Cardiac muscle cell (in vitro differentiated cells and primary cell): ENCODE measurements around a stretch of chr17.

- RAMPAGE, long total RNA, result no peak
- RRBS, result no CpG with 5 or more reads among the region's 4 CpGs
These were observed 39.8 kb downstream of the CDK5R1 start for GRCh38 chr17:32526608-32527036.

- RAMPAGE, long total RNA, result no peak
- RRBS, result no CpG with 5 or more reads among the region's 11 CpGs
These were observed 55.3 kb downstream of the CDK5R1 start for GRCh38 chr17:32541939-32542704.

DNA sequence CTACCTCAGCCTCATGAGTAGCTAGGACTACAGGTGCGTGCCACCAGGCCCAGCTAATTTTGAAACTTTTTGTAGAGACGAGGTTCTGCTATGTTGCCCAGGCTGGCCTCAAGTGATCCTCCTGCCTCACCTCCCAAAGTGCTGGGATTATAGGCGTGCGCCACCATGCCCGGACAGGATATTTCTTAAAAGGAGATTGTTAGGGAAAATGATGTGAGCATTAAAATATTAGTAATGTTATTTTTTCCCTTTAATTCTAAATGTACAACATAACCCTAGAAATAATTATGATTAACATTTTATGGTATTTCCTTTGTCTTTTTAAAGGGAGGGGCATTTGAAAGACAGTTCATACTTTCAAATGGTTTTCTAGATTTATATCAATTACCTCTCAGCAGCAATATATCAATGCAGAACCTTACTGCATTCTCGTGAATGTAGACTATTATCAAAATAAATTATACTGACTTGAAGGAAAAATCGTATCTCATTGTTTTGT is 75.8 kb downstream of the CDK5R1 start:
- RAMPAGE, long total RNA, result no peak
- RRBS, result no CpG with 5 or more reads among the region's 7 CpGs

DNA sequence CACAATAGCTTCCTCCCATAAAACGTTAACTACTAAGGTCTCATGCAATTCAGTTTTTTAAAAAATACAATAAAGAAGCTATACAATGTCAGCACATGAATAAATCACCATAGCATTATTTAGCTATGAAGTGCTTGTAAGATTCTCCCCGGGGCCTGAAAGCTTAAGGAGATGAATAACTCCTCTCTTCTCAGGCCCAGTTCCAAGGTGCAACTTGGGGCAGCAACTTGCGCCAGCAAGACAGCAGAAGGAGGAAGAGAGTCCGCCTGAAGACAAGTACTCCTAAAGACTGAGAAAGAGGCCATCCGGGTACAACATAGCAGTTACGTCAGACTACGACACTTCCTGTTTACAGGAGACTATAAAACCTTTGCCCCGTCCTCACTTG is 81.4 kb downstream of the MYO1D start:
- RAMPAGE, long total RNA, result no peak
- RRBS, result no CpG with 5 or more reads among the region's 8 CpGs

DNA sequence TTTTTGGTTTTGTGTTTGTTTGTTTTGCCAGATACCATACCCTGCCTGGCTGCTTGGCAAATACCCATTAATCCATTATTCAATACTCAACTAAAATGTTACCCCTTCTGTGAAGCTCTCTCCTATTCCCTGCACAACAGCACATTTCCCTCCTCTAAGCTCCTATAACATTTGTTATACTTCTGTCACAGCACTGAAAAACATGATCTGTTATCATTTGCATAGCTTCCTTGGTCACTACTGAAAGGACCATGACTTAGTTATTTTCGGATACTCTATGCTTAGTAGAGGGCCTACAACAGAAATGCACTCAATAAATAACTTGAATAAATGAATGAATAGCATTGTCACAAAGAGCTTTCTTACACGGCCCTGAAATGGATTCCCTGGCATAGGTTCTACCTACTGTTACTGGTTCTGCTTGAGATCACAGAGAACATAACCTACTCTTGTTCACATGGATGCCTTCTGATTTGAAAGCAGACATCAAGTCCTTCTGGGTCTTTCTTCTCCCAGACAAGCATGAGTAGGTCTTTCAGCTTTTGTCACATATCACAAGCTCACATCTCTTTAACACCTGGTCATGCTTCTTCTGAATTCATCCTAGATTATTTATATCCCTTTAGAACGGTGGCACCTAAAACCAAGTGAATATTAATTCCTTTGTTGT is 41.6 kb downstream of the MYO1D start:
- RAMPAGE, long total RNA, result no peak
- RRBS, result no CpG with 5 or more reads among the region's 3 CpGs

- RAMPAGE, long total RNA, result no peak
- RRBS, result no CpG with 5 or more reads among the region's 2 CpGs
These were observed 22.7 kb downstream of the MYO1D start for GRCh38 chr17:32854055-32854733.

GRCh38 chr17:32871671-32872148 is 5.2 kb downstream of the MYO1D start:
- RAMPAGE, long total RNA, result no peak
- RRBS, result no CpG with 5 or more reads among the region's 8 CpGs

DNA sequence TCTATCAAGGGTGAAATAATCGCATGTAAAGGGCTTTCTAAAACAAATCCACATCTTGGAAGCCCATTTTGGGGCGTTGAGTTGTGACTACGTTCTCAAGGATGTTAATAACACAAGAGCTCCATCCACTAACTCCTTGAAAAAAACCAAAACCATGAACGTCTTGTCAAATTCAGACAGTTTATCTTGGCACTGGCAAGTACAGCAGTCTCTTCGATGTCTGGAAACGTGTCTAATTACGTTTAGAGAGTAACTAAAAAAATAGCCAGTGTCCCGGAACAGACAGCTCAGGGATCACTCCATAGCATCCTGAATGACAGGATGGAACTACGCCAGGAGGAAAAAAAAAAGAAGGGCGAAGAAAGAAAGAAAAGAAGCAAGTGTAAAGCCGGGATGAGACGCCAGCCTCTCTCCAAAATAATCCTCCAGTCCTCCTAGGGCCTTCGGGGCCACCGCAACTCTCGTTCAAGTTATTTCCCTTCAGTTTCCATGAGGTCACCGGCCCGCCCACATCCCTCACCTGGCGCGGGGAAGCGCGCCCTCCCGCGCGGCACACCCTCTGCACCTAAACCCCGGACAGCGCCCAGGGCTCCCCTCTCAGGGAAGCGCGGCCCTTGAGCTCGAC is 877 bp downstream of the MYO1D start:
- RAMPAGE, long total RNA, result no peak
- RRBS, result 2% methylated on average over 11 of the region's 29 CpGs

GRCh38 chr17:32912238-32913042 is 15.5 kb upstream of the TMEM98 start:
- RAMPAGE, long total RNA, result no peak
- RRBS, result no CpG with 5 or more reads among the region's 12 CpGs

DNA sequence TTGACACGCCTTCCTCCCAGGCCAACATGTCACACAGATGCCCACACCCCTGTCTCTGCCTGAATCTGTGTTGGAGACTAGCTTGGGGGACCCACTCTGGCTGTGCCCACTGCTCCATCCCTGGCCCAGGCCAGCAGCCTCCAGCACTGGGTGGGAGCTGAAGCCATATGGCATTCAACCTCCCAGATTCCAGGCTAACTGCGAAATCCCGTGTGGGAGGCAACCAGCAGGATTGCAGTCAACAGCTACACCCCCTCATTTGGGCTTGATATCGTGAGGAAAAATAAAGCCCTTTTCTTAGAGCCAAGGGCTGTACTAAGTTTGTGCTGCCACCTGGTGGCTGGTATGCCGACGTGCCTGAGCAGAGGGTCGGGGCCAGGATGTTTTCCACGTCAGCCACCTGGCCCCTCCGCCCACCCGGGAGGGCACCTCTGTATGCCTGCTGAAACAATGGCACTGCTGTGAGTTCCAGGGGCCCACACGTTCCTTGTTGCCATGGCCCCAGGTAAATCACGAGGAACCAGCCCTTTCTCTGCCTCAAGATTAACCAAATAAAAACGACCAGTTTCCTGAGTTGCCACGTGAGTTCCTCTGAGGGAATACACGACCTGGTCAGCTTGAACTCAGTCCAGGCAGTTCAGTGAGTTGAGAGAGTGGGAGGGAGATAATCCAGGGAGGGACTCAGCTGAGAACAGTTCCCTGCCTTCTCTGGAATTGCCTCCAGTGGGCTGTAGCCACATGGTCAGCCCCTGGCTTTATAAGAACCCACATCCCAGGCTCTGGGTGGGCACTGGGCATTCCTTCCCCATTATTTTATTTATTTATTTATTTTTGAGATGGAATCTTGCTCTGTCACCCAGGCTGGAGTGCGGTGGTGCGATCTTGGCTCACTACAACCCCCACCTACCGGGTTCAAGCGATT is 9.1 kb downstream of the TMEM98 start:
- RAMPAGE, long total RNA, result no peak
- RRBS, result no CpG with 5 or more reads among the region's 19 CpGs

- RAMPAGE, long total RNA, result no peak
- RRBS, result no CpG with 5 or more reads among the region's 1 CpG
These were observed 8.6 kb upstream of the CCL2 start for GRCh38 chr17:34246478-34246822.

- RAMPAGE, long total RNA, result no peak
- RRBS, result no CpG with 5 or more reads among the region's 3 CpGs
These were observed 21.9 kb downstream of the TMEM132E start for GRCh38 chr17:34601225-34601732.

DNA sequence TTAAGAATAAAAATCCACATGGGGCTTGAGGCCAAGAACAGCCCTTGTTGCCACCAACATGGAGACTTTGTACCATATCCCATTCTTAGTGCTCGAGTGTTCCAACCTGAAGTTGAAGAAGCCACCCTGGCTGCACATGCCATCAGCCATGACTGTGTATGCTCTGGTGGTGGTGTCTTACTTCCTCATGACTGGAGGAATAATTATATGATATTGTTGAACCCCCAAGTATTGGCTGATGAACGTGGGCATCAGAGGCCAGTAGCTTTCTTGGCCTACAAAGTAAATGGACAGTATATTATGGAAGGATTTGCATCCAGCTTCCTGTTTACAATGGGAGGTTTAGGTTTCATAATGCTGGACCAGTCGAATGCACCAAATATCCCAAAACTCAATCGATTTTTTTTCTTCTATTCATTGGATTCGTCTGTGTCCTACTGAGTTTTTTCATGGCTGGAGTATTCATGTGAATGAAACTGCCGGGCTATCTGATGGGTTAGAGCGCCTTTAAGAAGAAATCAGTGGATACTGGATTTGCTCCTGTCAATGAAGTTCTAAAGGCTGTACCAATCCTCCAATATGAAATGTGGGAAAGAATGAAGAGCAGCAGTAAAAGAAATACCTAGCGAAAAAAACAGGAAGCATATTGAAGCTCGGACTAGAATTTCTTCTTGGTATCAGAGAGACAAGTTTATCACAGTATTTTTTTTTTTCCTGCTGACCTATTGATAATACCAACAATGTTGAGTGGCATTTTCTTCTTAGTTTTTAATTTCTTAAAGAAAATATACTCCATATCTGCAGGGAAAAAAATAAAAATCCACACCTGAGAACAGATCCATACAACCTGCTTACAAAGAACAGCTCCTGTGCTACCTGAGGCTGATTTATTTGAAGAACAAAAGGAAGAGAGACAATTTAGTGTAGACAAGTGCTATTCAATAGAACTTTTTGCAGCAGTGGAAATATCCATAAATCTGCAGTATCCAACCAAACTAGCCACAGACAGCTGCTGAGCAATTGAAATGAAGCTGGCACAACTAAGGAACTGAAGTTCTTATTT is 25.3 kb downstream of the LIG3 start:
- RAMPAGE, long total RNA, result no peak
- RRBS, result no CpG with 5 or more reads among the region's 9 CpGs

DNA sequence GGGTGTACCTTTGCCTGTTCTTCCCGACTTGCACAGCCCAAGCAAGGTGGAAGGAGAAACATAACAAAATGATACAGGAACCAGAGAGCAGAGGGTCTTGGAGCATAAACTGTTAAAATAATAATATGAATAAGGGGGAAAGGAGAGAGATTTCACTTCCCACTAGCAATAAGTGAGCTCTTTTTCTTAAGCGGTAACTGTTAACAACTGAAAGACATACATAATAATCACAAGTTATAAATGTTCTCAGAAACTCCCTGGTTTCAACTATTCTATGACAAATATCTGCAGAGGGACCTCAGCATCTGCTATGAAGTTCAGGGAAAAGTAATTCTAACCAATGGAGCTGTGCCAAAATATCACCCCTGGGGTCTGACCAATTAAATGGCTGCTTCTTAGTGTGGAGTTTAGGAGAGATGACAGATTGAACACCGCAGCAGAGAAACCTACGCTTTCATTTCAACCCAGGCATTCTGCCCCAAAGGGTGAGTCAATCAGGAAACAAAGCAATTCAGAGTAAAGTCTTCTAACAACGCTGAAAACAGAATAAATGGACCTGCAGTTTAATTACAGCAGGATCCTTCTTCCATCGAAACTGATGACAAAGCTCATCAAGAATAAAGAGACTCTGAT is 17.0 kb downstream of the RFFL start:
- RAMPAGE, long total RNA, result no peak
- RRBS, result no CpG with 5 or more reads among the region's 6 CpGs

DNA sequence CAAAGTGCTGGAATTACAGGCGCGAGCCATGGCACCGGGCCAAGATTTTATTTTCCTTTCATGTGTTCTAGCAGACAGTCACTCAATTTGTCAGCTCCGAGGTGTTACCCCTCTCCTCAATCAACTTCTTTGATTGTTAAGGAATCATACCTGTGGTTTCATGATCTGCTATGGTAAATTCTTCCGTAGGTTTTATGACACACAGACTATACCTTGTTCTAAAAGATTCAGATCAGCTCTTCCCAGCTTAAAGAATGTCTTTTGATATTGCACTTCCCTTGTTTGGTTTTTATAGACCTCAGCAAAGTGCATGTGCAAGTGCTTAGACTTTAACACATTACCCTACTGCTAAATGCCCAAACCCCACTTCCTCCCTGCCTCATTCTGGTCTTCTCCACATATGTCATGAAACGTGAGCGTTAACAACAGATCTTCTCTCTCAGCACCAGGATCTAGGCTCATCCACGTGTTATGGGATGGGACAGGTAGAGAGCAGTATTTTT is 13.1 kb downstream of the UNC45B start:
- RAMPAGE, long total RNA, result no peak
- RRBS, result no CpG with 5 or more reads among the region's 8 CpGs

- RAMPAGE, long total RNA, result no peak
- RRBS, result no CpG with 5 or more reads among the region's 12 CpGs
These were observed 1.0 kb downstream of the SLFN13 start for GRCh38 chr17:35447374-35448114.

DNA sequence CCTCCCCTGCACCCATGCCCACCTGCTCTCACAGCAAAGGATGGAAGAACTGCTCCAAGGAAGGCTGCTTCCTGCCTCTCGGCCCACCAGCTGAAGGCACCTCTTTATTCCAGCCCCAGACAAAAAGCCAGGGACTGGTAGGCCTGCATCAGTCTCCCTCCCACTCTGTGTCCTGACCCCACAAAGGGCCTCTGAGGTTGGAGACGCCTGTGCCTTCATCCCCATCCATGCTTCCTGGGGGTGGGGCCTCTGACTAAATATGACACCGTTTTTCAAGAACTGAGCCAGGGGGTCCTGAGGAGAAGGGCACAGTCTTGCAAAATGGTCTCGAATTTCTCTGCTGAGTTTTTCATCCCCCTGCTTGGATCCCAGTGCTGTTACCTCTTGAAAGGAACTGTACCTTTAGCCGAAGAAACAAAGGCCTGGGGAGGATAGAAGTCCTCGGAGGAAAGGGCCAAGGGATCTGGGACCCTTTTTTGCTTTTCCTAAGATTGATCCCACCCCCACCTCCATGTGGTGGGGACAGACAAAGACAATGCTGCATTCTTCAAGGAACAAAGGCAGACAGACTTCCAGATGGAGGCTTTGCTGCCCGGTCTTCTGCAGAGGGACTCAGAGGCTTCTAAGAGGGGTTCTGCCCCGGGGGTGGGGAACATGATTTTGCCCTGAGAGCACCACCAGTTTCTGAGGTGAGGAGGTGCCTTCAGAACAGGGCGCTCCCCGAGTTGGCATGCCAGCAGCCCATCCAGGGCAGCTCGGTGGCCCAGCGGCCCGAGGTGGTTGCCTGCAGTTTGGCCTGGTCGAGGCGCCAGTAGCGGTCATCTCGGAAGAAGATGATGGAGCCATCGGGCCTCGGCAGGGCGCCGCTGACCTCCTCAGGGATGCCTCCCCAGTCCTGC is 5.4 kb downstream of the C17orf50 start:
- RAMPAGE, long total RNA, result no peak
- RRBS, result no CpG with 5 or more reads among the region's 21 CpGs

DNA sequence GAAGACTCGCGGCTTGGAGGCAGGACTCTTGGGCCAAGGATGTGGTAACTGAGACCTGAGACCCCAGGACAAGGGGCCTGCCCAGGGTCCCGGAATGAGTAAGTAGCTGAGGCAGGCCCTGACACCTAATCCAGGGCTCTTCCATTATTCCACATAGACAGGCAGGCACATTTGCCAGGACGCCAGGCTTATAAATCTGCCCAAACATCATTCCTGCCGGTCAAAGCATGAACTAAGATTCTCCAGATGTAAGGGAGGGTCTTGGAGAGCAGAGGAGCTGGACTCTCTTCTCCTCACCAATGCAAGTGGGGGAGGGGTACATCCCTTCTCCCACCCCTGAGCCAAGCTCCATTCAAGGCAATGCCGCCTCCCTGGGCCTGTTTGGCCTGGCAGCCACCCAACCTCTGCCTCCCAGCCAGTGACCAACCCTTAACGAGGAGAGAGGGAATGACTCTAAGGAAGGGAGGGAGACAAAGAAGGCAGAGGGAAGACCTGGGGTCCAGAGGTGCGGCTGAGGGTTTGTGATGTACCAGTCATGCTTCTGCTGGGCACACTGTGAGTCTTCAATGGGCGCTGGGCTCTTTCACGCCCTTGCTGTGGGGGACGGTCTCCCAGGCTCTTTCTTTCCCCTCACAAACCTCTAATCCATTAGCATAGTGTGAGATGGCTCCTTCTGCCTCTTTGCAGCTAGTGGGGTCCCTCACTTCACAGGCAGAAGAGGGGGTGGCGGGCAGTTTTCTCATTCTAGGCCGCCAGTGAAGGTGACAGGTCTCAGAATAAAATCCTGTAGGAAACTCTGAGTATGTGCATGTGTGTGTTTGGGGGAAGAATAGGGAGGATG is 13.9 kb downstream of the C17orf50 start:
- RAMPAGE, long total RNA, result no peak
- RRBS, result no CpG with 5 or more reads among the region's 13 CpGs

DNA sequence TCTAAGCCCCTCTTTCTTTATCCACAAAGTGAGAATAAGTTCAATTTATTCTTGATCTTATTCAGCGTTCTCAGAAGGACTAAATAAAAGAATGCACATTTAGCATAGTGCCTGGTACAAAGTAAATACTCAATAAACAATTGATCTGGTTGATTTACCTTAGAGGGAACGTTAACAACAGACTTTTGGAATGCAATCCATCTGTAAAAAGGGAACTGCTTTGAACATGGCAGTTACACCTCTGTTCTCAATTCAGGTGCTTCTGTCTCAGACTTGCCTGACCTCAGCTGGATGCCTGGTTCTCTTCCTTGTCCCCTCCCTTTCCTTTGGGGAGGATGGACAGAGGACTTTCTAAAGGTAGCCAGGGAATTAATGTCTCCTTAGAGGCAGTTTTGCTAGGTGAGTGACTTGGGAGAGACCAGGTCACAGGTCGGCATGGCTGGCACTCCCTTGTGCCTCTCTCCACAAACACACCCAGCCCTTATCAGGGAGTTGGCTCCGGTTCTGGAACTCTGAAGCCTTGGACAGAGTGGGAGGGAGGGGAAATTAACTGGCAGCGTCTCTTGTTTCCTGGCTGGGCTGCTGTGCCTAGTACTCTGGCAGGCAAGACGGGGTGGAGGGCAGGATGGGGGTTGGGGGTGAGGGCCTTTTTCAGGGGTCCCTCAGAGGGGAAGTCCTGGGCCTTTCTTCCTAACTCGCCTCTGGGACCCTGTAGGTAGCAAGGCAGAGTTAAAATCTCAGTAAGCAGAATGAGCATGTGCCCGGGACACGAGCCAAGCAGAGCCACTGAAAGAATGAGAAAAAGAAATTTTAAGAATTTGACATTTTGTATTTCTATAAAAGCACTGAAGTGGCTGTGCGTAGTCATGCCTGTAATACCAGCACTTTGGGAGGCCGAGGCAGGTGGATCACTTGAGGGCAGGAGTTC is 12.0 kb downstream of the MMP28 start:
- RAMPAGE, long total RNA, result no peak
- RRBS, result no CpG with 5 or more reads among the region's 11 CpGs

GRCh38 chr17:35838319-35838827 is 29.1 kb downstream of the TAF15 start:
- RAMPAGE, long total RNA, result no peak
- RRBS, result no CpG with 5 or more reads among the region's 4 CpGs